BE2C (cell line): Measurements from ENCODE around the genes MAN1A2, GDAP2 and TBX15.

DNA sequence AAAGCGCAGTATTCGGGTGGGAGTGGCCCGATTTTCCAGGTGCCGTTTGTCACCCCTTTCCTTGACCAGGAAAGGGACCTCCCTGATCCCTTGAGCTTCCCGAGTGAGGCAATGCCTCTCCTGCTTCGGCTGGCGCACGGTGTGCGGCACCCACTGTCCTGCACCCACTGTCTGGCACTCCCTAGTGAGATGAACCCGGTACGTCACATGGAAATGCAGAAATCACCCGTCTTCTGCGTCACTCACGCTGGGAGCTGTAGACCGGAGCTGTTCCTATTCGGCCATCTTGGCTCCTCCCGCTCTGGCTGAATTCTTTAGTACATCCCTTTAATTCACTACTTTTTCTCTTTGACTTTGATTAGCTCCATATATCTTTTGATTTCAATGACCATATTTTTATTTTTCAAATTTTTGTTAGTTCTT is 8.8 kb upstream of the MAN1A2 start:
- RRBS: no CpG with 5 or more reads among the region's 17 CpGs

DNA sequence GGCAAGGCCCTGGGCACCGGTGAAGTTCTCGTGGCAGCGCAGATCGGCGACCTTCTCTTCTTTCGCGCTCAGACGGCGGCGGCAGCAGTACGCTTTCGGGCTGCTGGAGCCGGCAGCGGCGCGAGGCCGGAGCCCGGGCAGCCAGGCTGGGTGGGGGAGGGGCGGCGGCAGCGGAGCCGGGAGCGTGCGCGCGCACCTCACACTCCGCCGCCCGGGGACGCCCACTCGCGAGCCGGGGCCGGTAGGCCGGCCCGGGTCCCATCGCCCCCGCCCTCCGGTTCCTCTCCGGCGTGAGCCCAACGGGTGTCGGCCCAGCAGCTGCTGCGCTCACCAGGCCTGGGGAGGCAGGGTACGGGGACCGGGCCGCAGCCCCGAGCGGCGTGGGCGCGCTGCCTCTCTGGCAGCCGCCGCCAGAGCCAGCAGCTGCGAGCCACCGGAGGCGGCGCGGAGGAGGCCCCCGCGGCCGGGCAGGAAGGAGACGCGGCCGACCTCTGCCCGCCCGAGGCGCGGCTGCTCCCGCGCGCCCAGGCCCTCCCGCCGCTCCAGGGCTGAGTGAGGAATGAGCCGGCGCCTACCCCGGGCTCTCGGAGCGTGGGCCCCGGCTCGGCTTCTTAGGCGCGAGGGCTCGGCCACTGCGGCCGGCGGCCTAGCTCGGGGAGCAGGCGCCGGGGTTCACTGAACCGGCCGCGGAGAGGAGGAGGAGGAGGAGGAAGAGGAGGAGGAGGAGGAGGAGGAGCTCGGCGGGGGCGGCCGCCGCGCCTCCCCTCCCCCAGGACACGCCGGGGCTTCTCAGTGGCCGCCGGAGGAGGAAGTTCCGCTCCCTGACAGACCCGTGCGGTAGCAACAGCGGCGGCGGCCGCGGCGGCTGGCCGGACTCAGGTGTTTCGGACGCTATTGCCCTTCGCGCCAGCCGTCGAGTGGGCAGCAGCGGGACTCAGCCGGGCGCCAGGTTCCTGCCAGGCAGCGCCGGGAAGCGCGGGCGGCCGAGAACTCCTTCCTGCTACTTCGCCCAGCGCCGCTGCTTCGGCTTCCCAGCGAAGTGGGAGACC is at the start of gene MAN1A2:
TSS of gene MAN1A2 (plus strand) at position 827 of the 1,049 bp plus-strand sequence.
- RRBS: under 1% methylated on average over 80 of the region's 133 CpGs

DNA sequence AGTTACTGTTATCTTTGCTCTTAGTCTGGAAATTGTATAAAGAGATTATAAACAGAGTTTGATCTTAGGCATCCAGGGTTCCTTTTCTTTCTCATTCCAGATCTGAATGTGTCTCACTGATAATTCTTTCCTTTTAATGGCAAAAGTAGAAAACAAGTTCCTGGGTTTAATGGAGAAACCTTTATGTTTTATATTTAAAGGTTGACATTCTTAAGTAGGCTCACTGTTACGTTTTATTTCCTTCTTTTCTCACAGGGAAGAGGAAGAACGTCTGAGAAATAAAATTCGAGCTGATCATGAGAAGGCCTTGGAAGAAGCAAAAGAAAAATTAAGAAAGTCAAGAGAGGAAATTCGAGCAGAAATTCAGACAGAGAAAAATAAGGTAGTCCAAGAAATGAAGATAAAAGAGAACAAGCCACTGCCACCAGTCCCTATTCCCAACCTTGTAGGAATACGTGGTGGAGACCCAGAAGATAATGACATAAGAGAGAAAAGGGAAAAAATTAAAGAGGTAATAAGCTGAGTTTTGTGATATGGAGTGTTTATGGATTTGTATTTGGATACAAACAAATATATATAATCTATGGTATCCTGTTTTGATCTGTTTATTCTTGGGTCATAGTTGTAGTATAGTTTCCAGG is 34.8 kb downstream of the MAN1A2 start:
- RRBS: no CpG with 5 or more reads among the region's 5 CpGs

DNA sequence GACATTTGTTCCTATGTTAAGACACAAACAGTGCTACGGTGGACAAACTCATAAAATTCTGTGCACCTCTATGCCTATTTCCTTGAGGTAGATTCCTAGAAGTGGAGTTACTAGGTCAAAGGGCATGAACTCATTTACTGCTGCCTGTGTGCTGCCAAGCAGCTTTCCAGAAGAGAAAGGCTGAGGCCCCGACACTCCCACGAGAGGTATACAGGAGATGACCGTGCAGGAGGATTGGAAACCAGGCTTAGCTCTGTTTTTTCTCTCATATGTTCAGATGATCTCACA is 34.3 kb upstream of the TENT5C start:
- RRBS: no CpG with 5 or more reads among the region's 4 CpGs

DNA sequence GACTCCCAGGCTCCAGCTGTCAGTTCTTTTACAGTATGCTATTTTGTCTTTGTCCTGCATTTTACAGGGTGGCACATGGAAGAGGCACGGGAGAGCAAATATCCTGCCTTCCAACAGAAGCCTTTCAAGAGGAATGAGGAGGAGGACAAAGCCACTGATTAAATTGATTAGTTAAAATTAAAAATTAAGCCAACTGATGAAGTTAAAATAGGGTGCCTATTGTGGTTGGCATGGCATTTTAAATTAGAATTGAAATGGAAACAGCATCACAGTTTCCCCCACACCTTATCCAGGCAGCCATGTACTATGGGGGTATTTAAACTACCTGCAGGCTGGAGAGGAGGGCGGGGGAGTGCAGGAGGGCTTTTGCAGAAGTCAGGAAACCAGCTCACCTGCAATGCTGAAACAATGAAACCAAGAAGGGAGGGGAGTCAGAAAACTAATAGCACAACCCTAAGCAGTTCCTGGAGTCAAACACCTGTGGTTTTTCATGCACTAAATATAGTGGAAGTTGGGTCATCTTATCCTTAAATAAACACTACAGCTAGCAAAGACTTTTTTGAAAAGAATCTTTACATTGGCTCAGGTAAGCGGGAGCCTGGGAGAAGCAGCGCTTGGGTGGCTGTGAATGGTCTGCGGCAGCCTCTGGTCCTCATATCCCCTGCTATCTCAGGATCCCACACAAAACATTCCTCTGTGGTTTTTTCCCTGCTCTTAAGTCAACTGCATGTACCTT is 26.3 kb downstream of the TENT5C start:
- RRBS: no CpG with 5 or more reads among the region's 5 CpGs

DNA sequence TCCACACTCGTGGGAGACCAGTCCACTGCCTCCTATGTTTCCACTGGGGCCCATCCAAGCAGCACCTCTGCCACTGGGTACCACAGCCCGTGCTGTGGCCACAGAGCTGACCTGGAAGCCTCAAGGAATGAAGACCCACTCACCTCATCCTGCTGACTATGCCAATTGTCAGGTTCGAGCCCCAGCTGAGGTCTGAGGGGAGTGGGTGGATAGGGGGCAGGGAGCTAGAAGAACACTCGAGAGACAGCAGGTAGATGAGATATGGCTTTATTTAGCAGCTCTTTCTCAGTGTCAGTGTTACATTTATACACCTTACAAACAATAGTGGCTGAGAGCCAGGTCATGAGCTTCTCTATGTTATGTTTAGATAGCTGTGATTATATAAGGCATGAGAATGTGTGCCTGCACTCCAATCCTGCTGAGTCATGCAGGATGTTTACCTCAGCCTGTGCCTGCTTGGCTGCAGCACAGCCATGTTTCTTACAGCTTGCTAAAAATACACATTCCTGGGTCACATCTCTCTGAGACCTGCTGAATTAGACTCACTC is 107.8 kb downstream of the GDAP2 start:
- RRBS: no CpG with 5 or more reads among the region's 4 CpGs

DNA sequence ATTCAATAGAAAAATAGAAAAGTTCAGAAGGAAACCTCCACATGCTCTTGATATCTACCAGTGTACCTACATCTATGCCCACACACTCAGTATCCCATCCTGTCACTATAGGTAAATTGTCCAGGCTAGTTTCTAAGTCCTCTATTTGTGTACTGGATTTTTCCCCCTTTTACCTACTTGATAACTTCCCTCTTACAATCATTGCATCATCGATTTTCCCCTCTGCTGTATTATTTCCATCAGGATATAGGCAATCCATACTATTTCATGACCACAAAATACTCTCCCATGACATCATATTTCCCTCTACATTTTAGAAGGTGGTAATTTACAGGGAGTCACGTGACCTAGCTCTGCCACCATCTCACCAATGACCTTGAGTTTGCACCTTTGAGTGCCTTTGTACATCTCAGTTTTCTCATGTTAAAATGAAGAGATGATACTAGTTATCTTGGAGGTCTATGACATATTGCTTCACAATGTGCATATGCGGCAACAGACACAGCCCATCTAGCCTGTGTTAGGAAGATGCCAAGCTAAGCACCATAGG is 88.2 kb downstream of the GDAP2 start:
- RRBS: no CpG with 5 or more reads among the region's 3 CpGs

- RRBS: 1% methylated on average over 21 of the region's 57 CpGs
Measured at GRCh38 chr1:117929130-117929860, at the start of gene GDAP2. GDAP2 (minus strand) TSS chr1:117929621.

DNA sequence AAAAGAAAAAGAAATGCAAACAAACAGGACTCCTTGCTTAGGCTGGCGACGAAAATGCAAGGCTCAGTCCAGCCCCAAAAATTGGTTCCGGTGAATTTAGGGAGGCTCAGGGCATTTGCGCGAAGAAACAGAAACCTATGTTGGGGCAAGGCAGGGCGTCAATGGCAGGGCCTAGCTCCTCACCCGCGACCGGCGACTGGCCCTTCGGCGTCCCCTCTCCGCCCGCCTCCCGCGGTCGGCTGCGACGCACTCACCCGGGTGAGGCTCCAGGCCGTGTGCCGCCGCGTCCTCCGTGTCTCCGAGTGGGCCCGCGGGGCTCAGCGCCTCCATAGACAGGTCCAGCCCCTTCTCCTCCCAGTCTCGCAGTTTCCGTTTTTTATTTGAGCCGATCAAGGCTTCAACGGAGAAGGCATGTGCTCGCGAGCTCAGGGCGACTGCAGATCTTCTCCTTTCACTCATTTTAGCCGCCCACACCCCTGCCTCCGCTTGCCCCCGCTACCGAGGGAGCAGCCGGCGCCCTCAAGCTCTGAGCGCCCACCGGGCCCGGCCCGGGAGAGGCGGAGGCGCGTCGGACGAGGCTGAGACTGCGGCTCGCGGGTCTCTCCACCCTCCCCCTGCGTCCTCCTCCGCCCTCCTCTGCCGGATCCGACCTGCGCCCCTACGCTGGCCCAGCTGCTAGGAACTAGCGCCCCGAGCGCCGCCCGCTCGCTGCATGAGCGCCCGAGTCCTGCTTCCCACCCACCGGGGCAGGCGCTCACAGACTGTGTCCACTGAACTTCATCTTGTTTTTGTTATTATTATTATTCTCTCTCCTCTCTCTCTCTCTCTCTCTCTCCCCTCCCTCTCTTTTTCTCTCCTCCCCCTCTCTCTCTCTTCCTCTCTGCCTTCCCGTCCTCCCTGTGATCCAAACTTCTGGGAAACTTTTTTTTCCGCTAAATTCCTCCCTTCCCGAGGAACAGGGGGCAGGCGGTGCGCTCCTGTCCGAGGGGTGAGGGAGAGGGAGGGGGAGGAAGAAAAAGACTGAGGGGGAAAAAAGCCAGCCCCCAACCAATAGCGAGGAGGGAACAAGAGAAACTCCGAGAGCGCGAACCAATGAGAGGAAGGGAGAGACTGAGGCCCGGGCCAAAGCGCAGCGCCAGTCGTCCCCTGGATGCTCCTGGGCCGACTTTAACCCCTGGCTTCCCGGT is at the start of gene TBX15:
TSS of gene TBX15 (minus strand) at position 1,007 of the 1,187 bp plus-strand sequence.
- RRBS: 15% methylated on average over 39 of the region's 86 CpGs

DNA sequence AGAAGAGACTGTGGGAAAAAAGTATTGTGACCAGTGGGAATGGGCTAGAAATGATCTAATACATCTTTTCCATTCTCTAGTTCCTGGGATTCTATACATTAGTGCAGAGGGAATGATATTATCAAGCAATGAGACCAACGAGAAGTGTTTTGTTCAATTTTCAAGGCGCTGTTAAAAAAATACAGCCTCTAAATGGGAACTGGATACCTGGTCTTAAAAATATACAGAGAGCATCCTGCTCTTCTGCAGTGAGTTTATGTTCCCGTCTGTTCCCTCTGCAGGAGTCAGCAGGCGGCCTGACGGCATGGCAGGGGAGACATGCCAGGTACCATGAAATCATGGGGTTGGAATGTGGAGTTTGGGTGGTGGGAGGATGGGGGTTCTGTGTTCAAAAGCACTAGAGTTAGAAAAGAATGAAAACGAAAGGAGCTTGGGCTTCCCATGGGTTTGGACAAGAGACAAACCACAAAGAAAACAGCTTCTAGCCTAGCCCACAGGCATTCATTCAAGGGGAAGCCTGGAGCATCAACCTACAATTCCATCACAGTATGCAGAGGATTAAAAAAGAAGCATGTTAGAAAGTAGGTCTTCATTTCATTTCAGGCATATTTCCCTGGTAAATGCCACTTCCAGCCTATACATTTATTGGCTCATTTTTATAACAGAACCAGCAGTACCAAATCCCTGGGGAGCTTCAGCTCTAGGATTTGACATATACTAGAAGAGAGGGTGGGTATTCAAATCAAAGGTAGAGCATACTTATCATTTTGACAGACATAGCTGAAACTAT is 59.9 kb downstream of the WARS2 start:
- RRBS: no CpG with 5 or more reads among the region's 6 CpGs

DNA sequence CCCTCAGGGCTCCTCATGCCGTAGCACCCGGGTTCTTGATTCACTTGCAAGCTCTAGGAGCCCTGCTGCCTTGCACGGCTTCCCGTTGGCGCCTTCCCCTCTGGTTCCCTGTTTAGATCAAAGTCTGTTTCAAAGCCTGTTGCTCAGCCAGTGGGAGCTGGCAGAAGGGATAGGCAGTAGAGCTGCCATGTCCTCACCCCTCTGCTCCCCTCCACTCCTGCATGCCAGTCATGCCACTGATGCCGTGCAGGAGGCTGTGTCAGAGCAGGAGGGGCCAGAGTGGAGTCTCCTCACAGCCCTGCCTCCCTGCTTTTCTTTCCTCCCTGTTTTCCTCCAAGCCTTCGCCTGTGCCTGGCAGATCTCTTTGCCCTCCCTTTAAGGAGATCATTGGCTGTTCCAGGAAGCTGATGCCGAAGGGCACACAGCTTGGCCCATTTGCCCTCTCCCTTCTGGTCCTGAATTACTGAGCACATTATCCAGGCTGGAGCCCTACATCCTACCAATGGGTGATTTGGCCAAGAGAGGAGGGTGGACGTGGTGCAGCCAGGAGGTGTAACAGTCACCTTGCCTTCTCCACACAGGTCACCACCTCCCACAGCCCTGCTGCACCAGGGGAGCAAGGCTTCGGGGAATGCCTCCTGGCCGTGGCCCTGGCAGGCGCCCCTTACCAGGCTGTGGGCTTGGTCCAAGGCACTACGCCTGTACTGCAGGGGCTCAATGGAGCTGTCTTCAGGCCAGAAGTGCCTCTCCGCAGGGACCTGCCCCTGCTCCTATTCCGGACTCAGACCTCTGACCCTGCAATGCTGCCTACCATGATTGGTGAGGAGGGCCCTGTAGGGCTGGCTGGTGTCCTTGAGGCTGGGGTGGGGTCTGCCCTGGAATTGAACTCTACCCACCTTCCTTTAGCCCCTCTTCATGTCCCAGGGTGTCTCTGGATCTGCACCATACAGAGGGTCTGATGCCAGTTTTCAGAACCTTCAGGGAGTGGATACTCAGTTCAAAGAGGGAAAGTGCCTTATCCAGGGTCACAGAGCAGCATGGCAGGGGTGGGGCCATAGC is 26.1 kb downstream of the HMGCS2 start:
- RRBS: no CpG with 5 or more reads among the region's 15 CpGs

DNA sequence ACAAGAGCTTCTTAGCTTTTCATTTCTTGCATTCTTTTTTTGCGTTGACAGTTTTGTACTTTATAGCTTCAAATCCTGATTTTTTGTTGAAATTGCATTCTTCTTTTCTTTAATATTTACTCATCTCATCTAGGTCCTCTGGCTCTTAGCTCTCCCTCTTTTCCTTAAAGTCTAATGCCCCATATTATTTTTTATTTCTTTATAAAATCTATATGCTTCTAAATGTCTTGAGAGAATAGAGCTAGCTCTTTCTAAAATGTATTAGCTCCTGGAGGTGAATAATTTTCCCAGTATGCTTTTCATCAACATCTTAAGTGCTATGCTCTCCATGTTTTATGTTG is 17.4 kb downstream of the ADAM30 start:
- RRBS: no CpG with 5 or more reads among the region's 1 CpG

DNA sequence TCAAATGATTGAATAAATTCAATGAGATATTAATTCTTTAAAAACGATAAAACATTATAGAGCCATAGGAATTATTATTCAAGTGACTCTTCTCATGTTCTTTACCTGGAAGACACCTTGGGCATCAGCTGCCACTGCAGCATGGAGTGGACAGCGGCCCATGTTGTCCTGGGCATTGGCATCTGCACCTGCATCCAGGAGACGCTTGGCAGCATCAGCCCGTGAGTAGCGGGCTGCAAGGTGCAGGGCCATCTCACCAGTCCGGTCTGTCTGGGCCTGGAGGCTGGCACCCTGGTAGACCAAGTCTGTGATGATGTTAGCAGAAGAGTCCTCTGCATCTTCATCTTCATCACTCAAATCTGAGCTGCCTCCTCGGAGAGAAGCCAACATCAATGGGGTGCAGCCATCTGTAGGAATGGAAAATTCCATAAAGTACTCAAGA is 22.9 kb upstream of the ADAM30 start:
- RRBS: no CpG with 5 or more reads among the region's 7 CpGs

DNA sequence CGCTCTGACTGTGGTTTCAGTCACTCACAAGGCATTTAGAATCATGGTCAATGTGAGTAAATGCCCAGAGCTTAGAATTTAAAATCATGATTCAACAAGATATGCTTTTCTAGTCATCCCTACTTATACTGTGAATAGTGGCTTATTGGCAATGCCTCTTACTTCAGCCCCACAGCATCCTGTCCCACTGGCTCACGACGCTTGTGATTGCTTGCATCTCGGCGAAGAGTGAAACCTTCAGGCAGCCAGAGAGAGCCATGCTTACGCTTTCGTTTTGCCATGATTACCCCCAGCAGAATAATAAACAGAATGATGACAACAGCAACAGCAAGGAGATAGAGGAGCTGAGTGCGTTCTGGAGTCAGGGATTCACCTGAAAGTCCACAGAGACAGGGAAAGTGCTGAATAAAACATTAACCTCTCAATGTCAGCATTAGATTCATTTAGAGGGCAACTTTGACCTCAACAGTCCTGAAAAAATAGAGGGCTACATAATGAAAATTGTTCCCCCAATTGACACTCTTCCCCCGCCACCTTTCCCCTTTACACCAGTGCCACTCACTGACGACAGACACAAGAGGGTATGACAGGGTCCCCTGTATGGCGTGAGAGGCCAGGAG is 25.9 kb upstream of the ADAM30 start:
- RRBS: no CpG with 5 or more reads among the region's 11 CpGs

- RRBS: no CpG with 5 or more reads among the region's 98 CpGs
Measured at GRCh38 chr1:120341231-120342362, 73.2 kb upstream of the NBPF8 start.

- RRBS: no CpG with 5 or more reads among the region's 9 CpGs
Measured at GRCh38 chr1:120432912-120433811, 18.3 kb downstream of the NBPF8 start.

GRCh38 chr1:120491676-120492161 is 76.9 kb downstream of the NBPF8 start:
- RRBS: no CpG with 5 or more reads among the region's 4 CpGs

- RRBS: no CpG with 5 or more reads among the region's 2 CpGs
Measured at GRCh38 chr1:120523762-120524245, 109.0 kb downstream of the NBPF8 start.

GRCh38 chr1:120548257-120548694 is 133.4 kb downstream of the NBPF8 start:
- RRBS: no CpG with 5 or more reads among the region's 5 CpGs

GRCh38 chr1:120941884-120943034 is 52.7 kb downstream of the PPIAL4A start:
- RRBS: no CpG with 5 or more reads among the region's 49 CpGs